Smooth muscle cell (in vitro differentiated cells): ENCODE measurements around a stretch of chr2.

GRCh38 chr2:219452088-219452533, 17.5 kb downstream of the SPEG start:
- RAMPAGE, long total RNA = no peak

DNA sequence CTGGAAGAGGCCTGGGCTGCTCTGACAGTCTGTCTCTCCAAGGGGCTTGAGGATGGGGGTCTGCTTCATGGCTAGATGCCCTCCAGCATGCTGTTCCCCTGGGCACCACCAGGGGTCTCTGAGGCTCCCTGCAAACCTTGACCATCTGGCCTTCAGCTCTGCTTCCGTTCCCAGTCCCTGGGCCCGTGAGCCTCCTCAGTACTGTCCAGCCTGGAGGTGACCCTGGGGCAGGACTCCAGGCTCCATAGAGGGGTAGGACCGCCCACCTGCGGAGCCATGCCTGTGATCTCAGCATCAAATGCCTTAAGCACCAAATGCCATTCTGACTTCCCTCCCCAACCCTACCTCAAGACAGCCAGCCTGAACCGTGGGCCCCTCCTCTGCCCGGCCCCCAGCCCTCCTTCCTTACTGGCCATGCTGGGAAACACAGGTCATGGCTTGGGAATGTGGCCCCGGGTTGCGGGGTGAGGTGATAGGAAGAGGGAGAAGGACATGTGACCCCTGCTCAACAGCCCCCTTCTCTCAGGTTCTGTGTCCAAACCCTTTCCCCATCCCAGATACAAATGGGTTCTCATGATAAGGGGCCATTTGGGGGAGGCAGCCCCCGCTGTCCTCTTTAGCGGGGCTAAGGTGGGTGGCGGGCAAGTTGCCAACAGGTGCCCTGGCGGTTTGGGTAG, 25.0 kb downstream of the SPEG start:
- RAMPAGE, long total RNA = no peak

DNA sequence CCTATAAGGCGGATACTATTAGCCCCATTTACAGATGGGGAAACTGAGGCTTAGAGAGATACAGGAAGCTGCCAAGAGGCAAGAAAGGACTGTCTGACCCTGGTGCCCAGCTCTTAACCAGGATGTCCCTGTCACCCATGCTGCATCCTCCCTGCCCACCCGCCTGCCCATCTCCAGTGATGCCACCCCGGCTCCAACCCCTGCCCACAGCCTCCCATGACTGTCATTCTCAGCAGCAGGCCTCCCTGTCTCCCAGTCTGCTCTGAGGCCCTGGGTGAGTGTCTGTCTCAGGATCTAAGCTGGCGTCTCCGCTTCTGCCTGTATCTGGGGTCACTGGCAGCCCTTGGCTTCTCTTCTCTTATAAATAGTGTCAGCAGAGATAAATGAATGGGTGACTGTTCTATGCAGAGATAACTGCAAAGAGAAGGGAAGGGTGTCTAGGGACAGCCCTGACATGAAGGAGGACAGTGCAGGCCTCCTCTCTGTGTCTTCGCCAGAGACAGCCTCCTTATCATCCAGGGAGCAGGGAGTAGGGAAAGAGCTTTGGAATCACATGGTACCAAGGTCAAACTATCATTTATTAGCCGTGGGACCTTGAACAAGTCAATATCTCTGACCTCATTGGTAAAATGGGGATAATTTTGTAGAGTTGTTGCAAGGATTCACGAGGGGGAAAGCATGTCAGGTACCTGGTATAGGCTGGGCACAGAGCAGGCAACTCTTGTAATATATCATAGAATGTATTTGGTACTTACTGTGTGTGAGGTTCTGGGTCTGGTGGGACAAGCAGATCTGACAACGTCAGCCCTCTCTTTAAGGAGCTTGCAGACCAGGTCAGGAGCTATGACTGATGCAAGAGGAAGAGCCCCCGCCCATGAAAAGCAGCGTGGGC, 25.5 kb upstream of the SPEGNB start:
- RAMPAGE, long total RNA = no peak

GRCh38 chr2:219520871-219521734, 6.8 kb downstream of the ASIC4 start:
- RAMPAGE, long total RNA = no peak

DNA sequence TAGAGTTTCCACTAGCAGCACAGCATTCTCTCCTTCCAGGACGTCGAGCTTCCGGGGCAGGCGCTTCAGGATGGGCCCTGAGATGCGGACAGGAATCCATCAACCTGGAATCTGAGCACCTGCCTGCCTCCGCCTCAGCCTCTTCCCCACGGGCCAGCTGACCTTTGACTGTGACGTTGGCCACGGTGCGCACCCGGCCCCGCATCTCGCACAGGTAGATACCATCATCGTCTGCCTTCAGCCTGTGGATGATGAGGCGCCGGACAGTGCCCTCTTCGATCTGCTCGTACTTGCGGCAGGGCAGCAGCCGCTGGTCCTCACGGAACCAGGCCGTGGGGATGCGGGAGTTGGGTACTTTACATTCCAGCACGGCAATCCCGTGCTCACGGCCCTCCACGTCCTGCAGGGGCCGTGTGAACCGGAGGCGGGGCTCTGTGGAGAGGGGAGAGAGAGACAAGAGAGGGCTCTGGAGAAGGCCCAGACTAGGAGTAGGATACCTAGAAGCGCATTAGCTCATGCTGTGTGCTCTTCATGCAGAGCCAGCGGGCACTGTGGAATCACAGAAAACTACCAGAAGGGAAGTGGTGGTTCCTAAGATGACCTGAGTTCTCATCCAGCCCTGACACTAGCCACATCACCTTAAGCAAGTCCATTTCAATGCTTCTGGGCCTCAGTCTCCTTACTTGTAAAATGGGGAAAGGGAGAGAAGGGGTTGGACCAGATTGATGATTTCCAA, 3.3 kb downstream of the OBSL1 start:
- RAMPAGE, long total RNA = no peak

DNA sequence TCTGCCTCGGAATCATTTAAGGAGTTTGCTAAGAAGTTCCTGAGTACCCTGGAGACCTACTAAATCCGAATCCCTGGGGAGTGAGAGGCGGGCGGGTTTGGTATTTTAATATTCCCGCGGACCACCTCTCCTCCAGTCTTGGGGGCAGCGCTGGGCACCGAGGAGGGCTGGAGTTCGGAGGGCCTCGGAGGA, 1.5 kb downstream of the OBSL1 start:
- RAMPAGE, long total RNA = no peak

DNA sequence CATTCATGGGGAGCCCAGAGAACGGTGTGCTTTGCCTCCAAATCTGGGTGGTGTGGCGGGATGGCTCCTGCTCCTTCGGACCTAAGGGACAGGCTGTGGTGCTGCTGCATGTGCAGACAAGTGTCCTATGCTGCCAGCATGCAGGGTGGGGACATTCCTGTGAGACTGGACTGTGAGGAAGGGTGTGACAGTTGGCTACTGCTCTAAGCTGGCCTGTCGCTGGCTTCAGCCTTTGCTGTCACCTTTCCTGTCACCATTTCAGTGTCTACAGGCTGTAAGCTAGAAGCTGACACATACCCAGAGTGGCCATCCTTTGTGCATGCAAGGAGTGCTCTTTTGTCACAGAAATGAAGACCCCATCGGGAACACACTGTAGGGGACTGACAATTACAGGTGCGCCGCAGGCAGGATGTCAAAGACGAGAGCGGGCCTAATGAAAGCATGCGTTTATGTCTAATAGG, 2.8 kb upstream of the SLC4A3 start:
- RAMPAGE, long total RNA = no peak

GRCh38 chr2:221104388-221104948, 467.6 kb downstream of the EPHA4 start:
- RAMPAGE, long total RNA = no peak

DNA sequence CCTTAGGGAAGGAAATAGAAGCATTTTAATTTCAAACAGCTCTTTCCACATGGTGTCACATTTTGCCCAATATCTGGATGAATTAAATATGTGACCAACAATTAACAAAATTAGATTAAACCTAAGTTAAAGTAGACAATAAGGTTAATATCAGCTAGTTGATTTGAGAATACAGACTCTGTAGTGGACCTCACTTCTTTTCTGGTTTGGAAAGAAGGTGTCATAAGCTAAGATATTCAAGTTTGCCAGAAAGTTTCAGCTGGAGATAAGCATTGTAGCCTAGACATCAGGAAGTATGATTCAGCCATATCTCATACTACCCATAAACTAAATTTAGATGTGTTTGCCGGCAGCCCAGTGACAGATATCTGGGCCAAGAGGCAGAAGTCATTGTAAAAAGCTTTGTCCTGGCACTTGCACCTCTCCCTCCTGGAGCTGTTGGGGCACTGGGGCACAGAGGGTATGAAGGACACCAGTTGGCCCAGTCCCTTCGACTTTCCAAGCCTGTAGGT, 128.1 kb downstream of the EPHA4 start:
- RAMPAGE, long total RNA = no peak

- RAMPAGE, long total RNA = no peak
Observed at GRCh38 chr2:222235558-222235821, 63.3 kb downstream of the PAX3 start.

GRCh38 chr2:222318117-222318804, 1.7 kb downstream of the ENSG00000288658 start:
- RAMPAGE, long total RNA = no peak

GRCh38 chr2:222452364-222453055, 28.2 kb downstream of the SGPP2 start:
- RAMPAGE, long total RNA = no peak

DNA sequence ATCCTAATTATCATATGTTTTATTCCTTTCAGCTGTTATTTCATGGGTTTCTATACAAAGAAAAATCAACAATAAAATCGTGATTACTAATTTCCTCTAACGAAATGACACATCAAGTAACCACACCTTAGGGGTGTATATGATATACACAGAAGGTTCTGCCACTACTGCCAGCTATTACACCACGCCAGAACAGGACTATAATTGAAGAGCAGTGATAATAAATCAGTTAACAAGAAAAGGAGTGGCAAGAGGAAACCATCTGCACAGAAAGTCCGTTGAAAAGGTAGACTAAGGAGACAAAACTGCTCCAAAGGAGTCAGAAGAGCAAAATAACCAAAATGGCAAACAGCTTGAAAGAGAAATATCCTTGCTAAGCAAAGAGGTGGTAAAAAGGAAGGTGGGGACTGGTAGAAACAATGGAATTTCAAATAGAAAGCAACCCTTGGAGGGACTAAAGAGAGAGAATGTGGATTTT, 3.0 kb downstream of the FARSB start:
- RAMPAGE, long total RNA = no peak

- RAMPAGE, long total RNA = no peak
Observed at GRCh38 chr2:222892217-222893005, 31.6 kb downstream of the ACSL3 start.

DNA sequence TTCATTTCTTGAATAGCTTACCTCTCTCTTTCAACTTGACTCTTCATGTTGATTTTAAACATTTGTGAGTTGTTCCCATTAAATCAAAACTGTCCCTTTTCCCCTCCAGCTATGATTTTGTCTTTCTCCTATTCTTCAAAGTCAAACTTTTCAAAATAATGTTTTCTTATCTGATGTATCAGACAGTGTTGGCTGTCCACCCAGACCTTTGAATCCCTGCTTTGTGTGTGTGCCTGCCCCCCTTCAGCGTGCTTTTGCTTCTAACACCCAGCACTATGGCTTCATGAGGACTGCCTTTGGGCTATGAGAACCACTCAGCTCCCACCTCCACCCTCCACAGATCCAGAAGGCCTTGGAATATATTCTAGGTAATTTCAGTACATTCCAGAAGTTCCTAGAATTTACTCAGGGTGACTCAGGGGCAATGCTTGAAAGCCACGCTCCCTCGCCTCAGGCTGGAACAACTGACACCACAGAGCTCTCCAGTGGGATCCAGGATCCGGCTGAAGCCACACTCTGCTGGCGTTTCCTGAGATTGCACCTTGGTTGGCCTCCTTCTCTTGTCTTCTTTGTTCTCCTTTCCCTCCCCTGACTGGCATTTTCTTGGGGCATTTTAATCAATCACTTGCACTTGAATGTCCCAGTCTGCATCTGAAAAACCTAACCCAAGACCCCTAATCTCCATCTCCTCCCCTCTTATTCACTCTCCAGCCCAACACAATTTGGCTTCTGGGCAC, 92.7 kb upstream of the KCNE4 start:
- RAMPAGE, long total RNA = no peak

DNA sequence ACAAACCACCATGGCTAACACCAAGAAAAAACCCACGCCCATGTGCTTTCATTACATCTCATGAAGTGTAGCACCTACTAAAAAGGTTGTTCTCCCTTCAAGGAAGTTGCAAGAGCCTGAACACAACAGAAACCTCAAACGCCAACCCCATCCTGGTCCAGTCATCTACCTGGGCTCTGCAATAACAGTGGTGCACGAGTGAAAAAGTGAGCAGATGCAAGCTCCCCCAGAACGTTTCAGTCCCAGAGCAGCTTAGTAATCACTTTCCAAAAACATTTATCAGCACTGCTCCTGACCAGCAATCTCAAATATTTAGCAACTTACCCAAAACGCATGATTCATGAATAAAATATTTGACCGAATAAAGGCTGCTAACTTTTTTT, 3.3 kb downstream of the WDFY1 start:
- RAMPAGE, long total RNA = no peak

DNA sequence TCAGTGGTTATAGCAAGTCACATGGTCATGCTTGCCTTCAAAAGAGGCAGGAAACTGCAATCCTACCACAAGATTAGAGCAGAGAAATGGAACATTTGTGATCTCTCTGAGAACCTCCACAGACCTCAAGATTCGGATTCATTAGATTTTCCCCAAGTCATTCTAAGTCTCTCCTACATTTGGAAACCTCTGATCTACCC, 48.5 kb upstream of the CCDC195 start:
- RAMPAGE, long total RNA = no peak

GRCh38 chr2:224986199-224986923, 55.9 kb downstream of the DOCK10 start:
- RAMPAGE, long total RNA = no peak

DNA sequence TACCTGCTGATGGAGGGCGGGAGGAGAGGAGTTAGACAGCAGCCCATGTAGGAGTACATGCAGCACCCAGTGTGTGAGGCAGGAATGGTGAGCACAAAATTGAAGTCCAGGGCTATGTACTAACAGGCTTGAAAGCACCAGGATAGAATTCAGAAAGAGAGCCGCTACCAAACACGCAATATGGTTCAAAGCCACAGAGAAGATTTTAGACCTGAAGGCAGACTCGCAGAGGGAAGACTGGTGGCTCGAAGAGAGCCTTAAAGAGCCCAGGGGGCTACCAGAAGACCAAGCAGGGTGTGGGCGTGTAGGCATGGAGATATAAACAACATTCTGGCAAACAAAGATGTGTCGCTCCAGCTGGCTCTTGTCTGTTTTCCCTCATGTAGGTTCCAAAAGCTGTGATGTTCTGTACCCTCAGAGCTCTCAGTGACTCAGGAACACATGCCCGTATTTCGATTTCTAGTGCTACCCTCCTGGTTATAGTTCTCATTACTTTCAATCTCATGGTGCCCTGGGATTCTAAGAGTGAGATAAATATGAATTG, 44.6 kb downstream of the DOCK10 start:
- RAMPAGE, long total RNA = no peak

DNA sequence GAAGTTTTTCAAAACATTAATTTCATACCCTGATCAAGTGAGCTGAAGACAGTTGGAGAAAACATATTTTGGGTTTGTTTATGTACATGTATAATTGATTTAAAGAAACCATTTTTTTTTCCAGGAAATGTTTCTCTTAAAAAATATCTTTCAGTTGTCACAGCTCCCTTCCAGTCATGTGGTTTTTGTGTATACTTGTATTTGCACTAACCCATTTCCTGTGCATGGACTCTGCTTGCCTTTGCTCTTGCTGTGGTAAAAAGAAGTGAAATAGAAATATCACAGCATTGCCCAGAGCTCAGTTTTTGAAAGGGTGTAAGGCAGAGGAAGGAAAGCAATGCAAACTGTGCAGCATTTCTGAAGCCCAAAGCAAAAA, 10.4 kb upstream of the DOCK10 start:
- RAMPAGE, long total RNA = no peak